Vein endothelial cell (primary cell): Measurements from ENCODE around the genes DHX37 and TMEM132B.

- CAGE, long polyA plus RNA = no peak
These were observed 20.0 kb upstream of the NCOR2 start for GRCh38 chr12:124587381-124587830.

DNA sequence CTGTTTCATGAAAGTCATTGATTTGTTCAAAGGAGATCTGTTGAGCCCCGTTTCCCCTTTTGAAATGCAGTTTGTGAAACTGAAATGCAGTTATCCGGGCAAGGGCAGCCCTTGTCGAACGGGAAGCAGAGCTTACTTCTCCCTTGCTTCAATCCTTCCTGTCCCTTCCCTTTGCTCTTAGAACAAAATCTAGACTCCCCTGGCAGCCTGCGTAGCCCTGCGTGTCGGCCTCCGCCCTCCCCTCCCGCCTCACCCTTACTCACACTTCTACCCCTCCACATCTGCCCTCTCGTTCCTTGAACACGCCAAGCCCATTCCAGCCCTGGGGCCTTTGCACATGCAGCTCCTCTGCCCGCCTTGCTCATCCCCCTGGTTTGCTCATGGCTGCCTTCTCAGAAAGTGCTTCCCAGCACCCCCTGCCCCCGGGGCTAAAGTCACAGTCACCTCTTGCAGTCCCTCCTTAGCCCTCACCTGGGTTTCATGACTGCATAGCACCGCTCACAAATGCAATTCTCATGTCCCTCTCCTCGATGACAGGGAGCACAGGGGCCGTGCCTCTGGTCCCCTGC, 49.5 kb upstream of the NCOR2 start:
- CAGE, long polyA plus RNA = no peak

DNA sequence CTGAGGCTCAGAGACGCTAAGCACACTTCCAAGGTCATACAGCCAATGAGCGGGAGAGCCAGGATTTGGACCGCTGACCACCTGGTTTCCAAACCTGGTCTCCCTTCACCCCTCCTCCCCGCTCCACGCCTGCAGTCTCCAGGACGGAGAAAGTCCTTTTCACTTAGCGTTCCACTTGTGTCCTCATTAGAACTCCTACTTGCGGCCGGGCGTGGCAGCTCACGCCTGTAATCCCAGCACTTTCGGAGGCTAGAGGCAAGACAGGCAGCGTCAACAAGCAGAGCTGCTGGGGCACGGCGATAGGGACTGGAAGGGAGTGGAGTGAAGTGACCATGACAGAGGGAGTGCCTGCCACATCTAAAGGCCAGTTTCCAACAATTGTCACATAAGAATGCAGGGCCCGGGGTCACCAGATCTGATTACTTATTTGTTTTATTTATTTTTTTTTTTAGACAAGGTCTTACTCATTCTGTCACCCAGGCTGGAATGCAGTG, 132.5 kb upstream of the NCOR2 start:
- CAGE, long polyA plus RNA = no peak

DNA sequence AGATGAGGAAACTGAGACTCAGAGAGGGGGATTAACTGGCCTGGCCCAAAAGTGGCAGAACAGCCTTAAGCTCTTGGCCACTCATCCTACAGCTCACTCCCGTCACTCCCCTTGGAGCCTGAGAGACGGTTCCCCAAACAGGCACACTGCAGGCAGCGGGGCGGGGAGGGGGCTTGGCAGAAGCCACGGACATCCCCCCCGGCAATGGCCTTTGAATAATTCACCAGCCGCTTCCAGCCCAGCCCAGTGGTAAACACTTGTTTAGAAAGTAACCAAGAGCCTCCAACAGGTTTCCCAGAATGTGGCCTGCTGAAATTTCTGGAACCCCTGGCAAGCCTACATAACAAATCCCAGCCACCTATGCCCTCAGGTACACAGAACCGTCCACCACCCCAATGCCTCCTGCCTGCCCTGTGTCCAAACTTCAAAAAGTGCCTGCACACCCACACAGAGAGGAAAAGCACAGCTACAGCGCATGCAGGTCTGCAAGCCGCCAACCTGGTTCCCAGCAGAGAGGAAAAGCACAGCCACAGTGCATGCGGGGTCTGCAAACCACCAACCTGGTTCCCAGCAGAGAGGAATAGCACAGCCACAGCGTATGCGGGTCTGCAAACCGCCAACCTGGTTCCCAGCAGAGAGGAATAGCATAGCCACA, 113.7 kb downstream of the SCARB1 start:
- CAGE, long polyA plus RNA = no peak

DNA sequence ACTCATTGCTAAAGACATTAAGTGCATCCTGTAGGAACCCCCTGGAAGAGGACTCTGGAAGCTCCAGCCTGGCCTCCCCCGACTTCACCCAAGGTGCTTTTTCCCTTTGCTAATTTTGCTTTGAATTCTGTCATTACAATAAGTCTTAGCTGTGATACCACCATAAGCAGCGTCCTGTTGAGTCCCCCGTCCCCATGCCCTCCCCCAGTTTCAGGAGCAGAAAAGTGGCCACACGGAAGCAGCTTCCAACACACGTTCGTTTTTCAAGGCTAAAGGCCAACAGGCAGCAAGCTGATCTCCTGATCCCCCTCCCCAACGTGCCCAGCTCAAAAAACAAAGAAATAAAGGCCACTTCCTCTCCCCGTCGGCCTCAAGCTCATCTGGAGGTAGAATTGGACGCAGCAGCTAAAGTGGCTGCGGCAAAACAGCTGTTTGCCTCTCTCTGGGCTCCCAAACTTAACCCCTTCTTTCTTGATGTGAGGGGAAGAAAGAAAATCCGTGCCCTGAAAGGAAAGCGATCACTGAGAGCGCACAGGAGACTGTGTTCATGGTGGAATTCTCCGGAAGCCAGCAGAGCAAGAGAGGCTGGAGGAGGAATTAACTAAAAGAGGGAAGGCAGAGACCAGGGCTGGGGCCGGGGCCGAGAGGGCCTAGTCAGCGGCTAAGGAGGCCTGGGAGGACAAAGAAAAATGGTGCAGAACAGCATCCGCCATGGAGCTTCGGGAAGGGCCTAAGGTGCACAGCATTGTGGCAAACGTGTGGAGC, 66.3 kb downstream of the SCARB1 start:
- CAGE, long polyA plus RNA = no peak

DNA sequence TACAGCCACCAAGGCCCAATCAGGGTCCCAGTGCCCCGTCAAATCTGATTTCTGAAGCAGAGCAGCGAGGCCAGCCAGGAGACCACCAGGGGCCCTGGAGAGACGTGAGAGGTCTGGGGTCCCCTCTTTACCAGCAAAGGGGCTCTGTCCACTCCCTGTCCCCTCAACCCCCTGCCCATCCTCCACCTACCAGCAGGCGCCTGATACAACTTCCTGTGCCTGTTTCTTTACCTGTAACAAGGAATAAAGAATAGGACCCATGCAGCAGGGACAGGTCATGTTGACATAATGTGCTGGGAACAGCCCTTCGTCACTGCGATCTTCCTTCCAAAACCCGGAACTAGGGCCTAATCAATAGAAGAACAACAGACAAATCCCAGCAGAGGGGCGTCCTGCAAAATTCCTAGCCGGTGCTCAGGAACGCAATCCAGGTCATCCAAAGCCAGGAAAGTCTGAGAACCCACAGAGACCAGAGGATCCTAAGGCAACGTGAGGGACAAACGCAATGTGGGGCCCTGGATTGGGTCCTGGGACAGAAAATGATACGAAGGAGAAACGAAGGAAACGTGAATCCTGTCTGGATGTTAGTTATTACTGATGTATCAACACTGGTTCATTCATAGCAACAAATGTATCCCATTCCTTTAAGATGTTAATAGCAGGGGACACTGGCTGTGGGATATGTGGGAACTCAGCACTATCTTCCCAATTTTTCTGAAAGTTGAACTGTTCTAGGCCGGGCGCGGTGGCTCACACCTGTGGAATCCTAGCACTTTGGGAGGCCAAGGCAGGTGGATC, 32.0 kb downstream of the SCARB1 start:
- CAGE, long polyA plus RNA = no peak

DNA sequence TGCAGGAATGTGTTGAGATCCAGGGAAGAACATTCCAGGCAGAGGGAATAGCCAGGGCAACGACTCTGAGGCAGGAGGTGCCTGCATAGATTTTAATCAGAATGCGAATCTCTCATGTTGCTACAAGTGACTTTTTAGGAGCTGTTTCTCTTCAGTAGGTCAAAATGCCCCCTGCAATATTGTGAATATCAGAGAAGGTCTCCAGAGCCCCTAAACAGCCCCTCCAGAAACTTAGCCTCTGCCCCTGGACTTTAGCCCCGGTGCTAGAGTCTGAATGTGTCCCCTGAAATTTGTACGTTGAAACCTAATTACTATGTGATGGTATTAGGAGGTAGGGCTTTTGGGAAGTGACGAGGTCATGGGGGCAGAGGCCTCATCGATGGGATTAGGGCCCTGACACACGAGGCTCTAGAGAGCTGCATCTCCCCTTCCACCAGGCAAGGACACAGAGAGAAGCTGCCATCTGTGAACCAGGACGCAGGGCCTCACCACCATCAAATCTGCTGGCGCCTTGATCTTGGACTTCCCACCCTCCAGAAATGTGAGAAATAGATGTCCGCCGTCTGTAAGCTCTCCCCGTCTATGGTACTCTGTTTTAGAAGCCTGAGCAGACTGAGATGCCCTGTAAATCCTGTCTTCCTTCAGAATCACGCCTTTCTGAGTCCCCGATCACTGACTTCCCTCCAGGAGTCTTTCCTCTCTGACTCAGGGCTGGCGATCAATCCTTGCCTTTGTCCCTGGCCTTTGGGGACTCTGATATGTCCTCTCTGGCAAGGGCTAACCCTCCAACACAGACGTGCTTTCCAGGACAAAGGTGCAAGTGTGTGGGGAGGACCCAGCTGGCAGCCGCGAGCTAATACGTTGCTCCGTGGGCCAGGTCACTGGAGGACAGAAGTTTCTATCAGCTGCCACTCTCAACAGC, 8.1 kb upstream of the SCARB1 start:
- CAGE, long polyA plus RNA = no peak

DNA sequence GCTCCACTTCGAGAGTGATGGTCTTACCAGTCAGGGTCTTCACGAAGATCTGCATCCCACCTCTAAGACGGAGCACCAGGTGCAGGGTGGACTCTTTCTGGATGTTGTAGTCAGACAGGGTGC, 2.2 kb downstream of the UBC start:
- CAGE, long polyA plus RNA = no peak

GRCh38 chr12:124920956-124921628, 6.6 kb upstream of the UBC start:
- CAGE, long polyA plus RNA = no peak

GRCh38 chr12:124939048-124939446, 24.6 kb upstream of the UBC start:
- CAGE, long polyA plus RNA = no peak

DNA sequence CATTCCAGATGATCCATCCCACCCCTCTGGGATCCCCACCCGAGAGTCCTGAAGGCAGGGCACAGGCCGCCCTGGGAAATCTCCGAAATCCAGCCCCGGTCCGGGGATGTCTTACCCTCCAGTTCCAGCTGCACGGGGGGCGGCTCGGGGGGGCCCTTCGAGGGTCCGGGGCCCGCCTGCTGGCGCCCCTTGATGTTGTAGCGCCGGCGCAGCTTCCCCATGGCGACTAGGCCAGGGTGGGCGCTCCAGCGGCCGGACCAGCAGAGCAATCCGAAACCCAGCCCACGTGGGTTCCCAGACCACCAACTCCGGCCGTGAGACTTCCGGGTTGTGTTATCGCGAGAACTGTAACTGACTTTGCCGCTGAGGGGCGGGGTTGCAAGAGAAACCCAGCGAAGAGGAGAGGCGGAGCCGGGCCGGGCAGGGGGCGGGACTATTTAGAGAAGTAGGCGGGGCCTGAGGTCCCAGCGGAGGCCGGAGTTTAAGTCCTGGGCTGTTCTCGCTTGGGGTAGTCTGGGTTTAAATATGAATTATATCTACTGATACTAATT, at the start of gene DHX37:
Gene DHX37, minus strand, starts transcription at position 330 of the 551 bp plus-strand sequence.
- CAGE, long polyA plus RNA = no peak

- CAGE, long polyA plus RNA = no peak
These were observed at the start of gene TMEM132B for GRCh38 chr12:125186145-125186759. Gene TMEM132B (plus strand): TSS chr12:125186386.

GRCh38 chr12:126736822-126737240, 1530.1 kb upstream of the TMEM132C start:
- CAGE, long polyA plus RNA = no peak

- CAGE, long polyA plus RNA = no peak
These were observed 1084.8 kb upstream of the TMEM132C start for GRCh38 chr12:127182065-127182668.

GRCh38 chr12:128603811-128604302, 219.9 kb downstream of the SLC15A4 start:
- CAGE, long polyA plus RNA = no peak

- CAGE, long polyA plus RNA = no peak
These were observed 24.8 kb downstream of the SLC15A4 start for GRCh38 chr12:128798679-128799572.

GRCh38 chr12:128811609-128812208, 12.0 kb downstream of the SLC15A4 start:
- CAGE, long polyA plus RNA = no peak

GRCh38 chr12:128820719-128821483, 2.9 kb downstream of the SLC15A4 start:
- CAGE, long polyA plus RNA = no peak

- CAGE, long polyA plus RNA = no peak
These were observed 67.2 kb downstream of the GLT1D1 start for GRCh38 chr12:128920377-128920911.

- CAGE, long polyA plus RNA = no peak
These were observed 1.7 kb upstream of the FZD10 start for GRCh38 chr12:130160492-130161041.